ENCODE measurements around a stretch of chr22.

GRCh38 chr22:44337557-44338142 is 24.9 kb upstream of the SHISAL1 start:
- PRO-cap, 3 experiments: no peak in any of the 3 experiments
- RAMPAGE, long total RNA, 4 experiments: no peak in any of the 4 experiments
- RRBS: no CpG with 5 or more reads among the region's 24 CpGs

- PRO-cap, 3 experiments: no peak in any of the 3 experiments
- RAMPAGE, long total RNA, 4 experiments: no peak in any of the 4 experiments
- RRBS: no CpG with 5 or more reads among the region's 9 CpGs
These were observed 3.5 kb downstream of the RTL6 start for GRCh38 chr22:44494382-44495009.

DNA sequence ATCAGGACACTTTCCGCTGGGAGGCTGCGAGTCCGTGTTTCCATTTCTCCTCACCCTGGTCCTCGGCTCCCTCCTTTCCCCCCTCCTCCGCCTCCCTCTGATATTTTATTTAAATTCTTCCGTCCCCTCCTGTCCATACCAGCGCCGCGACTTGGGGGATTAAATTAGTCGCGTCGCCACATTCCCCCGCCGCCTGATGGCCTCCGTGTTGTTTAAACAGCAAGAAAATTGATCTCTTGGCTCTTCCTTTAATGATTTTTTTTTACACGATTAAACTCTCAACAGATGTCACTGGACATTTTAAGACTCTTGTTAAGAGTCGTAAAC is 444 bp upstream of the PHF21B start:
- PRO-cap, 3 experiments: no peak in any of the 3 experiments
- RAMPAGE, long total RNA, 4 experiments: no peak in any of the 4 experiments
- RRBS: no CpG with 5 or more reads among the region's 17 CpGs

GRCh38 chr22:45150229-45150810 is 13.4 kb upstream of the NUP50 start:
- PRO-cap, 3 experiments: no peak in any of the 3 experiments
- RAMPAGE, long total RNA, 4 experiments: no peak in any of the 4 experiments
- RRBS: no CpG with 5 or more reads among the region's 2 CpGs

DNA sequence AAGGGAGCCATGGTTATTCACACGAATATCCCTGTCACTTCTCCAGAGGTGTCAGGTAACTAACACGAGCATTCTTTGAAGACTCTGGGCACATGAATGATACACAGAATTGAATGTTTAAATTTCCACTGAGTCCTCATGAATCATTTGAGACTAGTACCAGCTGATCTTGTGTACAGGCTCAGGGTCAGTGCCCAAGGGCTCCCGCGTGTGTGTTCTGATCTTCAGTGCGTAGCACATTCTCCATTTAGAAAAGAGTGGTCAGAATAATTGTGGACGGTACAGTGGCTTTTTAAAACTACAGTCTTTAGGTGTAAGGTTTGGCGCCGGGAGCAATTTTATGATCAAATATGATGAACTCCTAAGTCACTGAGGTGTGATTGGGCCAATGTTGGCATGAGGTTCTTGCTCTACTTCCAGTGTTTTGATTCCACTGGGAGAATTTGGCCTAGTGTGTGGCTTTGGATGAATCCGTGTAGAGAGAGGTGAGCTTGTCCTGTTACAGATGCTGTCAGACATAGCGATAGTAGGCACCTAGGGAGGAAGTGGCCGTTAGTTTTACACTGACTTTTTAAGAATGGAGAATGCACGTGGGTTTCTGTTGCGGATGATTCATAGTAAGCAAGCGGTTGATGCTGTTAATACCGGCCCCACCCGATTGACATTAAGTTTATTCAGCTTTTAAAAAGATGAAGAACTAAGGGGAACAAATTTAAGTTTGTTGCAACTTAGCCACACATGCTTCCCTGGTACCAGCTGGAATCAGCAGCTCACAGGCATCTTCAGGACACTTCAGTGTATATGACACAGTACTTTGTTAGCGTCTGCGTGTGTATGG is 22.2 kb downstream of the NUP50 start:
- PRO-cap, 3 experiments: no peak in any of the 3 experiments
- RAMPAGE, long total RNA, 4 experiments: no peak in any of the 4 experiments
- RRBS: no CpG with 5 or more reads among the region's 18 CpGs

- PRO-cap, 3 experiments: no peak in any of the 3 experiments
- RAMPAGE, long total RNA, 4 experiments: no peak in any of the 4 experiments
- RRBS: no CpG with 5 or more reads among the region's 7 CpGs
These were observed 21.0 kb downstream of the FAM118A start for GRCh38 chr22:45330790-45330989.

GRCh38 chr22:45440751-45441647 is 27.5 kb downstream of the RIBC2 start:
- PRO-cap, 3 experiments: no peak in any of the 3 experiments
- RAMPAGE, long total RNA, 4 experiments: no peak in any of the 4 experiments
- RRBS: 28% methylated on average over 6 of the region's 23 CpGs

- PRO-cap, 3 experiments: no peak in any of the 3 experiments
- RAMPAGE, long total RNA, 4 experiments: no peak in any of the 4 experiments
- RRBS: no CpG with 5 or more reads among the region's 8 CpGs
These were observed 3.0 kb upstream of the FBLN1 start for GRCh38 chr22:45499612-45500228.

DNA sequence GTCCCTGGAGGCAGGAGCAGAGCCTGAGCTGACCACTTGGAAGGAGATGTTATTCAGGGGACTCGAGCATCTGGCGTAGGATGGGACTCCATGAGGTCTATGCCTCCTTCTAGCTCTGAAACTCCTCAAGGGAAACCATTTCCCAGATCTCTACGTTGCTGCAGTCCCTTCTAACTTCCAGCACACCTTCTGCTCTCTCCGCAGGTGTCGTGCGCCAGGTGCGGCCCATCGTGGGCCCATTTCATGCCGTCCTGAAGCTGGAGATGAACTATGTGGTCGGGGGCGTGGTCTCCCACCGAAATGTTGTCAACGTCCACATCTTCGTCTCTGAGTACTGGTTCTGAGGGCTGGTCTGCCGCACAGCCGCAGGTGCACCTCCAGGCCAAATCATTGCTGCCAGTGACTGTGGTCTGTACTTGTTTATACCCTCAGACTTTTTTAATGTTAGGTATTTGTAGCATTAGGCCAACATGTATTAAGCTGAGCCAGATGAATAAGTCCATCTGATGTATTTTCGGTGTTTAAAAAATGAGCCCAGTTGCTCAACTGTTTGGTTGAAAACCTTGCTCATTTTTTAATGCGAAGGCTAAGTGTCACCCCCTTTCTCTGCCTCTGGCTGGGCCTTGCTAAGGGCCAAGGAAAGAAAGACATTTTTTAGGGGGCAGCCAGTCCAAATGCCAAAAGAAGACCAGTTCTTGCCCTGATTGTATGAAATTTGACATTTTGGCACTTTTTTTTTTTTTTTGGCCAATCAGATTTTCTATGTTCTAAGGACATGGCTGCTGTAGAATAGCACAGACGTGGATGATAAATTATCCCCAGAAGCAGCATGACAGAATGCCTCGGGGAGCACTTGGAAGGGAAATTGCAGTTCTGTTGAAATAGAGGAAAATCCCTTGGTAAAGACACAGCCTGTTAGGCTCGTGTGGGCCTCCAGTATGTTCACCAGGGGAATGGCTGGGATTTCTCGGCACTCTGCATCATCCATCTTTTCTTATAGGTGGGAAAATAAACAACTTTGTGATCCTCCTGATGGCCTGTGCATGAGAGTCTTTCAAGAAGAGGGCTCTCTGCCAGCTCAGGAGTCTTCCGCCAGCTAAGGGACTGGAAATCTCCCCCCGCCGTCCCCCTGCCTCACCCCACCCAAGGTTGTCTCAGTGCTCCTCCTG is 71.1 kb upstream of the ATXN10 start:
- PRO-cap, 3 experiments: no peak in any of the 3 experiments
- RAMPAGE, long total RNA, 4 experiments: no peak in any of the 4 experiments
- RRBS: no CpG with 5 or more reads among the region's 25 CpGs

- PRO-cap, 3 experiments: no peak in any of the 3 experiments
- RAMPAGE, long total RNA, 4 experiments: no peak in any of the 4 experiments
- RRBS: no CpG with 5 or more reads among the region's 5 CpGs
These were observed 62.7 kb upstream of the ATXN10 start for GRCh38 chr22:45608961-45609296.

GRCh38 chr22:45626187-45626764 is 45.4 kb upstream of the ATXN10 start:
- PRO-cap, 3 experiments: no peak in any of the 3 experiments
- RAMPAGE, long total RNA, 4 experiments: no peak in any of the 4 experiments
- RRBS: 62% methylated on average over 4 of the region's 23 CpGs

DNA sequence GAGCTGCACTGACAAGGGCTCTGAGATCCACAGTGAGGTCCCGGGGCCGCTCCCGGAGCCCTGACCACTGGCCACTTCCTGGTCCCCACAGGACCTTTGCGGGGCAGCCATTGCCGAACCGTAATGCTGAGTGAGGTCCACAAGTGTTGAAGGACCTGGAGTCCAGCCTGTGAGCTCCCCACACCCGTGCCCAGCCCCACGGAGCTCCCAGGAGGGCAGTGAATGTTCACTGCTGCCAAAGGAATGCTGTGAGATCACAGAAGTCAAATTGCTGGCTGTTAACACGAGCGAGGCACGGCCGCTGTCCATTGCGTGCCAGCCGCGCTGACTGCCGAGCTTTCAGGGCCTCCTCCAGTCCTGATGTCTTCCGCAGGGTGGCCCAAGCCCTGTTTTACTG is 70.9 kb downstream of the WNT7B start:
- PRO-cap, 3 experiments: no peak in any of the 3 experiments
- RAMPAGE, long total RNA, 4 experiments: no peak in any of the 4 experiments
- RRBS: no CpG with 5 or more reads among the region's 17 CpGs

GRCh38 chr22:45925276-45925664 is 51.7 kb downstream of the WNT7B start:
- PRO-cap, 3 experiments: peak in 2 of 3 experiments; most common plus-strand start chr22:45925367 (in 2)
- RAMPAGE, long total RNA, 4 experiments: no peak in any of the 4 experiments
- RRBS: no CpG with 5 or more reads among the region's 4 CpGs

GRCh38 chr22:46038455-46038978 is 61.6 kb upstream of the WNT7B start:
- PRO-cap, 3 experiments: no peak in any of the 3 experiments
- RAMPAGE, long total RNA, 4 experiments: no peak in any of the 4 experiments
- RRBS: no CpG with 5 or more reads among the region's 14 CpGs

GRCh38 chr22:46060850-46061454 is 84.0 kb upstream of the WNT7B start:
- PRO-cap, 3 experiments: no peak in any of the 3 experiments
- RAMPAGE, long total RNA, 4 experiments: no peak in any of the 4 experiments
- RRBS: 74% methylated on average over 14 of the region's 39 CpGs

DNA sequence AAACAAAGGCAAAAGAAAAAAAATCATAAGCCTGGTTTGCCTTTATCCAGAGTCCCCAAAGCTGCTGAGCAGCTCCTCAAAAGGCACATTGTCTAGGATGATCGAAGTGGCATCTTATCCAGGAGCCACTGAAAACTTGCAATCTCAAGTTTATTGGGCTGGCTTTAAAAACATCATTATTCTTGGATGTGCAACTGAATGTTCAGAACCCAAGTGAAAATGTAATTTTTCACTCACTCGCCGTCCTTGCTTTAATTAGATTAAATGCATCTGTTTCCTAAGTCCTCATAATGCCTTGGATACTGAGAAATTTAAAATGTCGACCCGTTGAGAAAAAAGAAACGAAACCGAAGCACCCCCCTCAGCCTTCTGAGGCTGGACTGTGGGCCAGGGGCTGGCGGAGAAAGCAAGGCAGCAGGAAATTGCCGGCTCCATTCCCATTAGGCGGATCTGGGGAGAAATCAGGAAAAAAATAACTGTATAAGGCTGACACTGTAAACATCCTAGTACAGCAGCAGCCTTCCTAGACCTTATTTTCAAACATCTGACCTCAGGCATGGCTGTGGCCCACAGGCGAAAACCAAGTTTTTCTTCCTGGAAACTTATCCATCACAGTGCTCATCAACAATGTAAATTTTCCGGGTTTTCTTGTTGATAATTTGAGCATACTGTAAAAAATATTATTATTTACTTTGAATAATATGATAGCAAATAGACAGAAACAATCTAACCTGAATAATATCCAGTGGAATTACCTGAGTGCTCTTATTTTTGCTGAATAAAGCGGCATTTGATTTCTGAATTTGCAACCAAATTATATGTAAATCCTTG is 82.7 kb upstream of the PPARA start:
- PRO-cap, 3 experiments: no peak in any of the 3 experiments
- RAMPAGE, long total RNA, 4 experiments: no peak in any of the 4 experiments
- RRBS: no CpG with 5 or more reads among the region's 13 CpGs

DNA sequence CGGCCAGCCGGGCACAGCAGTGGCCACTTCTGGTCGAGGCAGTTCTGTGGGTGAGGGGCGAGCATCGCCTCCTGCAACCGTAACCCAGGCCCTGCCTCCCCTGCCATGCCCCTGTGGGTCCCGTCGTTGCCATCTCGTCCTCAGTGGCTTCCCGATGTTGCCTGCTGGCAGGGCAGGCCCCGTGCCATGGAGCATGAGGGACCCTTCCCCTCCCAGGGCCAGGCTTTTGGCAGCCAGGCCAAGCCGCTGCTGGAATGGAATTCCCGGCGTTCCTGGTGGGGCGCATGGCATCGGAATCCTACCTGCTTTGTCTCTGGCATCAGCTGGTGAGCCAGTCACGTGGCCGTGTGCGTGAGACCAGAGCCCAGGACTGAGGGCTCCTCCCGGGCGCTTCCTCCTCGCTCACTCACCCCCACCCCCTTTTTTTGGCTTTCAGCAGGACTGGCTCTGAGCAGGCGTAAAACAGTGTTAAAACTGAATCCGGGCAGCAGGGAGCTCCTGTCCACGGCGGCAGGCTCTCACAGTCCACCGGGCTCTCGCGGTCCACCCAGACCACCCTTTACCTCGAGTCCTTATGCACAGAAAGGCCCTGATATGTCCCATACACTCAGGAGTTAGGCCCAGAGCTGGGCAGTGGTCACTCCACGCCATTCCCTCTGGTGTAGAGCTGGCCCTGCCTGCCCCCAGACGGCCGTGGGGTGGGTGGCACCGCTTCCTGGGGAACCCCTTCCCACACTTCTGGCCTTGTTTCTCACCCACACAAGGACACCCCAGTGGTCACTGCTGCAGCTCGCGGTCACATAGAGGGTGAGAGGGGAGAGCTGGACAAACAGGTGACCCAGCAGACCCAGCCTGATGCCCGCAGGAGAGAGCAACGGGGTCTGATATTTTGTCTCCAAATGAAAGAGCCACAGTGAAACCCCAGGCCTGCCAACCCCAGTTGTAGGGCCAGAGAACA is 71.5 kb upstream of the PPARA start:
- PRO-cap, 3 experiments: peak in 3 of 3 experiments; most common plus-strand start position 465 of the sequence (in 3); most common minus-strand start position 297 of the sequence (in 2)
- RAMPAGE, long total RNA, 4 experiments: no peak in any of the 4 experiments
- RRBS: 6% methylated on average over 13 of the region's 38 CpGs

GRCh38 chr22:46088395-46089533 is 61.6 kb upstream of the PPARA start:
- PRO-cap, 3 experiments: peak in 3 of 3 experiments; most common plus-strand start chr22:46088814 (in 2); most common minus-strand start chr22:46088784 (in 2)
- RAMPAGE, long total RNA, 4 experiments: no peak in any of the 4 experiments
- RRBS: 14% methylated on average over 15 of the region's 36 CpGs

- PRO-cap, 3 experiments: no peak in any of the 3 experiments
- RAMPAGE, long total RNA, 4 experiments: no peak in any of the 4 experiments
- RRBS: no CpG with 5 or more reads among the region's 7 CpGs
These were observed 60.8 kb upstream of the PPARA start for GRCh38 chr22:46089534-46089892.

DNA sequence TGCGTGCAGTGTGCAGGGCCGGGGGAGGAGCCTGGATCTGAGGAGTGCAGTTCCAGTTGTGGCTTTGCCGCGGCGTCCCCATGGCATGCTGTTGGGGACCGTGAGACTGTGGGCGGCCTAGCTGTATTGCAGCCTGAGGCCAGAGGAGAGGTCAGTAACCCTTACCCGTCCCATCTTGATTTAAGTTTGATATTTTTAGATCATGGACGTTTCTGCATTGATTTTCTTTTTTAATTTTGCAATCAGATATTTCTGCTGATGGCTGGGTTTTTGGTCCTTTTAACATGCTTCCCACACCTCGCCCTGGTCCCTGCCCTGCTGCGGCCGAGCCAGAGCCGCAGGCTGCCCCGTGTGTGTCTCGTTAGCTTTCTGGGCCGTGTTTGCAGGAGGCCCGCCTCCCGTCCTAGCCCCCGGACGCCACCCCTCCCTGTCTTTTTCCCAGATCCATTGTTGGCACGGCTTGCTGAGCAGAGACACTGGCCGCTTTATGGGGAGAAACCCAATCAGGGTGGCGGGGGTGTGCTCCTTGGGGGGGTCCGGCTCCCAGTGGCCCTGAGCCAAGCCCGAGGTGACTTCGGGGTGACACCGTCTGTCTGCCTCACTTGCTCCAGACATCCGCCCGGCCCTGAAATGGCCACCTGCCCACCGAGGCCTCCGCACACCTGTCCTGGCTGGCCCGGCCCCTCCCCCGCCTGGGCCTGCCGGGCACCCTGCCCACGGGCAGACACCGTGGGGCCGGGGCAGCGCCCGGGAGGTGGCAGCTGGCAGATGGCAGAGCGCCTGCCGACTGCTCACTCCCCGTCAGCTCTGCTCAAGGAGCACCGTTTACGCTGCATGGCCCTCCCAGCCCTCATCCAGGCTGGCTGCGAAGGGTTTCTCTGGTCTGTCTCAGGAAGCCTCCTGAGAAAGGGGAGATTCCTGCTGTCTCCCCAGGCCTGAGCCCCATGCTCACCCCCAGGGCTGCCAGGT is 43.3 kb upstream of the PPARA start:
- PRO-cap, 3 experiments: peak in 3 of 3 experiments; most common plus-strand start position 294 of the sequence (in 1); most common minus-strand start position 382 of the sequence (in 2)
- RAMPAGE, long total RNA, 4 experiments: no peak in any of the 4 experiments
- RRBS: 4% methylated on average over 10 of the region's 45 CpGs